ENCODE data around the genes SH2D3A and MCOLN1.

GRCh38 chr19:6767327-6768322 lies at the start of gene SH2D3A:
Gene SH2D3A, minus strand, starts transcription at chr19:6767435.
- PRO-cap: no peak
- RAMPAGE, long total RNA, 2 experiments: no peak in any of the 2 experiments

- PRO-cap: no peak
- RAMPAGE, long total RNA, 2 experiments: no peak in any of the 2 experiments
Measured at GRCh38 chr19:6803007-6803489, 30.5 kb downstream of the VAV1 start.

- PRO-cap: no peak
- RAMPAGE, long total RNA, 2 experiments: no peak in any of the 2 experiments
Measured at GRCh38 chr19:6827893-6829284, 55.9 kb downstream of the VAV1 start.

DNA sequence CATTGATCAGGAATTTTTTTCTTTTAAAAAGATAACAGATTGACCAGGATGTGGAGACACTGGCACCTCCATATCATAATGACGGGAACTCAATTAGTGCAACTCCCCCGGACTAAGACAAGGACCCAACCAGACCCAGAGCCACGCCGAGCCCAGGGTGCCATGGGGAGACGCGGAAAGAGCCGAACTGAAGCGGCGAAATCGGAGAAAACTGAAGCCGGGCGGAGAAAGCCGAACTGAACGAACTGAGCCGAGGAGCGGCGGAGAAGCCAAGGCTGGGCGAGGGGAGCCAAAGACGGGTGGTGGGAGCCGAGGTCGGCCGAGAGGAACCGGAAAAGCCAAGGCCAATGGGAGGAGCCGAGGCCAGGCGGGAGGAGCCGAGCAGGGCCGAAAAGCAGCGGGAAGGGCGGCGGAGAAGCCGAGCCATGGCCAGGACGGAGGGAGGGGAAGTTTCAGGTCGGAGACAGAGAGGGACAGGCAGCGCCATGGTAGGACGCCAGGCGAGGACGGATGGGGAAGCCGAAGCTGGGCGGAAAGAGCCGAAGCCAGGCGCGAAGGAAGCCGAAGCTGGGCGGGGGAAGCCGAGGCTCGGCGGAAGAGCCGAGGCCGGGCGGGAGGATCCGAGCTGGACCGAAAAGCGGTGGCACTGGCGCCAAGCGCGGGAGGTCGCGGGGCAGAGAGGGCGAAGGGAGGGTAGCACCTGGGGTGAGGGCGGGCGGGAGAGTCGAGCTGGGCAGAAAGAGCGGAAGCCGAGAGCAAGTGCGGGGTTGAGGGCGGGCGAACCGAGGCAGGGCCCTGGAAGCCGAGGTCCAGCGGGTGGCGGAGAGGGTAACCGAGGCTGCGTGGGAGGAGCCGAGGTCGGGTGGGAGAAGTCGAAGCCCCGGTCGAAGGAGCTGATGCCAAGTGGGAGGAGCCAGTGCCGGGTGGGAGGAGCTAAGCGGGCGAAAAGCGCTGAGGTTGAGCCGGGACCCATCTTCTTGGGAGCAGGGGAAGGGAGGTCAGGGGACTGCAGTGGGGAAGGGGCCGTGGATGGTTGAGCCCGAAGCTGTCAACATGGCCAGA lies 29.5 kb downstream of the ZNF557 start:
- PRO-cap: unidirectional peak, plus-strand start at position 243 of the sequence; bidirectional peak, plus-strand start at position 373 of the sequence, minus-strand start at position 326 of the sequence; bidirectional peak, plus-strand start at position 584 of the sequence, minus-strand start at position 508 of the sequence; bidirectional peak, plus-strand start at position 972 of the sequence, minus-strand start at position 847 of the sequence
- RAMPAGE, long total RNA, 2 experiments: no peak in any of the 2 experiments

- PRO-cap: no peak
- RAMPAGE, long total RNA, 2 experiments: no peak in any of the 2 experiments
Measured at GRCh38 chr19:7119432-7119777, 49.9 kb downstream of the ZNF557 start.

DNA sequence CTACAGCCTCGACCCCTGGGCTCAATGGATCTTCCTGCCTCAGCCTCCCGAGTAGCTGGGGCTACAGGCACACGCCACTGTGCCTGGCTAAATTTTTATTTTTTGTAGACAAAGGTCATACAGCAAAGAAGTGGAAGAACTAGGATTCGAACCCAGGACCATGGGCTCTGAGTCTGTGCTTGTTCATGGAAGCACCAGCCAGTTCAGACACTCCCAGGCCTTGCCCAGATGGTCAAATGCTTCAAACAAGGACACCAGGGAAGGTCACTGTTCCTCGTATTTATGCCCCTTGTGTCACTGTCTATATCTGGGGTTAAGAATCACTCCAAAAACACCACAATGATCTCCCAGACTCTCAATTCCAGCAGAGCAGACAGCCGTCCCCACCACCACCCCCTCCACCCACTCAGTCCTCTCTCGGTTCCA lies 79.2 kb downstream of the INSR start:
- PRO-cap: no peak
- RAMPAGE, long total RNA, 2 experiments: no peak in any of the 2 experiments

GRCh38 chr19:7255497-7256011 lies 38.7 kb downstream of the INSR start:
- PRO-cap: no peak
- RAMPAGE, long total RNA, 2 experiments: no peak in any of the 2 experiments

DNA sequence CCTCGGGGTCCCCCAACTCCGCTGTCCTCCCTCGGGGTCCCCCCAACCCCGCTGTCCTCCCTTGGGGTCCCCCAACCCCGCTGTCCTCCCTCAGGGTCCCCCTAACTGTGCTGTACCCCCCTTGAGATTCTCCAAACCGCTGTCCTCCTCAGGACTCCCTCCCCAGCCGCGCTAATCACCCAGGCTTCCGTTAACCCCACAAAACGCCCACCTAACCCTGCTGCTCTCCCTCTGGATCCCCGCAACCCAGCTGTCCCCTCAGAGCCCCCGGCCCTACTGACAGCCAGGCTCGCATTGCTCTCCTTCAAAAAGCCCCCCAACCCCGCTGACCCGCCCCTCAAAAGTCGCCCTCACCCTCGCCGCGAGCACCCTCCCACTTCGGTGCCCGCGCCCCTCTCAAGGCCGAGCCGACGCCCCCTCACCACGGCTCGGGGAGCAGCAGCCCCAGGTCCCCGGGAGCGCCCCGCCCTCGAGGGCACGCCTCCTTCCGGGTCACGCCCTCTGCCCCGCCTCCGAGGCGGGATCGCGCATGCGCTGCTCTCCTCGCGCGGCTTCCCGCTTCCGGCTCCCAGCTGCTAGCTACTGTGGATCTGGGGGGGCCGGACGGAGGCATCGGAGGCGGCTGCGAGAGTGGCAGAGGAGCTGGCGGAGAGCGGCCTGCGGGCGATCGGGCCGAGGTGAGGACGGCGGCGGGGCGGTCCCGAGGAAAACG lies 46.0 kb downstream of the ARHGEF18 start:
- PRO-cap: bidirectional peak, plus-strand start at position 582 of the sequence, minus-strand start at position 451 of the sequence
- RAMPAGE, long total RNA, 2 experiments: start-site peak on the plus strand in 2 of 2 experiments, centred at positions 577 to 590 of the sequence, 87 to 167 reads per replicate

DNA sequence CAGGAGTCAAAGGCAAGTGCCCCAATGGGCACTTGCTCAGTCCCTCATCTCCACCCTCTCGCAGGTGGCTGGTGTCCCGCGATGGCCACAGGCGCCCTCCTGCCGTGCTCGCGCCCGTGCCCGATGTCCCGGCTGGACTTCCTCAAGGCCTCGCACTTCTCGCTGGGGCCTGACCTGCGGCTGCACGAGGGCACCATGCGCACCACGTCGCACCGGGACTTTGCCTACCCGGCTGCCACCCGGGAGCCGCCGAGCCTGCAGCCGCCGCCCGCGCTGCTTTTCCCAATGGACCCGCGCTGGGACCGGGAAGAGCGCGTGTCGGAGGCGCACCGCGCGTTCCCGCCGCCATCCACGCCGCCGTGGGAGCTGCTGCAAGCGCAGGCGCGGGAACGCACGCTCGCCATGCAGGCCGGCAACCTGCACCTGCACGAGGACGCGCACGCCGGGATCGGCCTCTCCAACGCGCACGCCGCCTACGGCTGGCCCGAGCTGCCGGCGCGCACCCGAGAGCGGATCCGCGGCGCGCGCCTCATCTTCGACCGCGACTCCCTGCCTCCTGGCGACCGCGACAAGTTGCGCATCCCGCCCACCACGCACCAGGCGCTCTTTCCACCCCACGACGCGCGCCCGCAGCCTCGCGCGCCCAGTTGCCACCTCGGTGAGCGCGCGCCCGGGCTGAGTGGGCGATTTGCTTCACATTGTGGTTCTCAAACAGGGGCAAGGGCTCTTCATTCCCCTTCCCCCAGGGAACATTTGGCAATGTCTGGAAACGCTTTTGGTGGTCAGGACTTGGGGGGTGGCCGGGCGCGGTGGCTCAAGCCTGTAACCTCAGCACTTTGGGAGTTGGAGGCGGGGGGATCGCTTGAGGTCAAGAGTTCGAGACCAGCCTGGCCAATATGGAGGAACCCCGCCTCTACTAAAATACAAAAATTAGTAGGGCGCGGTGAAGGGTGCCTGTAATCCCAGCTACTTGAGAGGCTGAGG lies 3.7 kb downstream of the TEX45 start:
- PRO-cap: no peak
- RAMPAGE, long total RNA, 2 experiments: no peak in any of the 2 experiments

DNA sequence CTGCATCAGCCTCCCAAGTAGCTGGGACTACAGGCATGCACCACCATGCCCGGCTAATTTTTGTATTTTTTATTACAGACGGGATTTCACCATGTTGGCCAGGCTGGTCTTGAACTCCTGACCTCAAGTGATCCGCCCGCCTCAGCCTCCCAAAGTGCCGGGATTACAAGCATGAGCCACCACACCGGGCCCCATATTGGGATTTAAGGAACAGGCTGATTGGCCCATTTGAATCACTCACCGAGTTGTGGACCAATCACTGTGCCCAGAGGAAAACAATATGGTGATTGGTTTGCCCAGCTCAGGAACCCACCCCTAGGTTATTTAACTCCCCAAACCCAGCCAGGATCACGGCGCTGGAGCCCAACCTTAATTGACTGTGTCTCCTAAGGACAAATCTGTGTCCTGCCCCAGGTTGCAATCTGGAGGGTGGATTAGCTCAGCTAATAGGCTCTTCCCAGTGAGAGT lies 3.7 kb upstream of the ZNF358 start:
- PRO-cap: no peak
- RAMPAGE, long total RNA, 2 experiments: no peak in any of the 2 experiments

- PRO-cap: bidirectional peak, plus-strand start at chr19:7522679, minus-strand start at chr19:7522485
- RAMPAGE, long total RNA, 2 experiments: start-site peak on the plus strand in 2 of 2 experiments, at chr19:7522603-7522665 at its widest, 55 to 89 reads per replicate
Measured at GRCh38 chr19:7522097-7522878, at the start of gene MCOLN1. Gene MCOLN1, plus strand, starts transcription at chr19:7522624.

- PRO-cap: no peak
- RAMPAGE, long total RNA, 2 experiments: no peak in any of the 2 experiments
Measured at GRCh38 chr19:7554912-7555797, 19.6 kb downstream of the PNPLA6 start.

GRCh38 chr19:7597582-7598103 lies 2.0 kb downstream of the CAMSAP3 start:
- PRO-cap: no peak
- RAMPAGE, long total RNA, 2 experiments: no peak in any of the 2 experiments

- PRO-cap: no peak
- RAMPAGE, long total RNA, 2 experiments: no peak in any of the 2 experiments
Measured at GRCh38 chr19:7685371-7685543, 4.6 kb downstream of the TRAPPC5 start.

DNA sequence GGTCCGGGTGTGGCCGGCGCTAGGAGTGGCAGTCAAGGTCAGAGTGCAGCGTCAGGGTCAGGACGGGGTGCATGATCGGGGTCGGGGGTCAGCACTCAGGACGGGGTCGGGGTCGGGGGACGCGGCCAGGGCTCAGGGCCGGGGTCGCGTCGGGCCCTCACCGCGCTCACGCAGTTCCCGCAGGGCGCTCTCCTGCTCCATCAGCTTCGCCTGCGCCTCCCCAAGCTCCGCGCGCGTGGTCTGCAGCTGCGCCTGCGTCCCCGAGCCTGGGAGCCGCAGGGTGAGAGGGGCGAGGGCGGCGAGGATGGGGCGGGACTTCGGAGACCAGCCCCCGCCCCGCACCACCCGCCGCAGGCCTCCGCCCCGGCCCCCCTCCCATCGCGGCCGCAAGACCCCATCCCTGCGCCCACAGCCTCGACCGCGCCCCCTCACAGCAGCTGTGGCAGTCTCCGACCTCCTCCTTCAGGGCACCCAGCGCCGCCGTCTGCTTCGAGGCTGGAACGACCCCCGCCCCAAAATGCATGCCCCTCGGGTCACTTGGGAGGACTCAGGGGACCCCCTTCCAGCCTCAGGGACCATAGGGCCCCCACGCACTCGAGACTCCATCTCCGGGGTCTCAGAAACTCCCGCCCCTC lies 1.2 kb downstream of the CLEC4G start:
- PRO-cap: no peak
- RAMPAGE, long total RNA, 2 experiments: no peak in any of the 2 experiments

- PRO-cap: unidirectional peak, plus-strand start at chr19:7740432
- RAMPAGE, long total RNA, 2 experiments: no peak in any of the 2 experiments
Measured at GRCh38 chr19:7739806-7740604, 7.3 kb downstream of the CD209 start.

GRCh38 chr19:7788563-7789023 lies 25.6 kb downstream of the CLEC4M start:
- PRO-cap: no peak
- RAMPAGE, long total RNA, 2 experiments: no peak in any of the 2 experiments

GRCh38 chr19:7862759-7863198 lies 11.4 kb downstream of the PRR36 start:
- PRO-cap: no peak
- RAMPAGE, long total RNA, 2 experiments: no peak in any of the 2 experiments

- PRO-cap: no peak
- RAMPAGE, long total RNA, 2 experiments: no peak in any of the 2 experiments
Measured at GRCh38 chr19:7868225-7868637, 6.0 kb downstream of the PRR36 start.

DNA sequence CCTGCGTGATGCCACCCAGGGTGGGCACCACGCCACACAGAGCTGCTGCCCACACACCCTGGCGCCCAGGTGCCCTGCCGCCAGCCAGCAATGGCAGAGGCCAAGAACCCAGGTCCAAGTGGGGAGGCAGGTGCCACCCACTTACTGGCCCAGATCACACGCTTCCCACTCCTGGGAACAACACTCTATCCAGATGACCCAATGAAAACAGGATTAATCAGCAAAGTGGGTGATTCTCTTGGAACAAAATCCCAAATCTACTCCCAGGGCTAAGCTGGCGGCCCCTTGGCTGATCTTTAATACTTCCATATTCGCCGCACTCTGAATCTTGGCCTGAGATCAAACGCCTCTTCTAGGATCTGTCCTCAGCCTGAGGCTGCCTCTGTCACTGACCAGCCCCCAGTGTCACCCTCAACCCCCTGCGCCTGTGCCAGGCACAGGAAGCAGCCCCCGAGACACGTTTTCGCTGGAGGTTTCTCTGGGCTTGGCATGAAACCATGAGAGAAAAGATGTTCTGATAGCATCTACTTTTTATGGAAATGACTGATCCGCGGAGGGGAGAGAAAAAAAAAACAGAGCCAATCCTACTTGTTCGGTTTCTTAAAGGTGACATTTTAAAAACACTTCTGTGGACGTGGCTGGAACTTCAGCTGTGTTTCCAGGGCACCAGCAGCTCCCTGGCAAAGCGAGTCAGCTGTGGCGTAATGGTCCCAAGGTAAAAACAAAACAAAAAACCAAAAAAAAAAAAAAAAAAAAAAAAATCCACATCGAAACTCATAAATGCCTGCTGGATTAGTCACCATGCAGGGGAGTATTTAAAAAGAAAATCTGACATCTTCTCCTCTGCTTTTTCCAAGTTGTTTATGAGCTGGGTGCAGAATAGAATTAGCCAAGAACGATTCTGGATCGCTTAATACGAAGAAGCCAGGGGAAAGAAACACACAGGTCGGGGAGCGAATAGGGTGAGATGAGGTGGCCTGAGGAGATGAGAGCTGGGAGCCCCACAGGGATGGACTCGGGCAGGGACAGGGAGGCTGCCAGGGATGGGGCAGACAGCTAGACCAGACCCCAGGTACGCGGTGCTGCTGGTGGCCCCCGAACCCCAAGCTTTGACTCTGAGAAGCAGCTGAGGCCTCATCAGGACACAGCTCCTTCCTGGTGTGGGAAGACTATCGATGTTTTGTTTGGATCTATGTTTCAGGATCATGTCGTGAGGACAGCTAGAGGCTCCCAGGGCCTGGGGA lies 2.7 kb upstream of the CTXN1 start:
- PRO-cap: unidirectional peak, plus-strand start at position 846 of the sequence; unidirectional peak, plus-strand start at position 892 of the sequence
- RAMPAGE, long total RNA, 2 experiments: no peak in any of the 2 experiments

Data from right atrium auricular region (tissue), 2 donors.